Thoracic aorta (tissue), 1 donor: ENCODE data around the gene TAF1C.

- RAMPAGE, long total RNA, result no peak
These were observed 156.0 kb downstream of the CDH13 start for GRCh38 chr16:82782634-82783375.

- RAMPAGE, long total RNA, result no peak
These were observed 369.2 kb downstream of the CDH13 start for GRCh38 chr16:82995886-82996545.

DNA sequence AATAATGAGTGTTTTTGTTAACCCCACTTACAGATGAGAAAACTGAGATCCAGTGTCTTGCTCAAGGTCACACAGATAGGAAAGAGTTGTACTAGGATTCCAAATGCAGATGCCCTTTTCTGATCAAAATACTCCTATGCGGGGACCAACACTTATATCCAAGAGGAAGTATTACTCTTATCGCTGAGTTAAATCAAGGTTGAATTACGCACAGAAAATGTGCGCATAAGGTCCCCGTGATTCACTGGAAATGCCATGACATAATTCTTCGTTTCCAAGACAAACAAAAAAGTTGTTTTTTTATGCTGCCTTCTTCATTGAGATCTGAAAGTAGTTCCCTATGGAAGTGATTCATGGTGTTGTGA lies 463.9 kb upstream of the HSBP1 start:
- RAMPAGE, long total RNA, result no peak

GRCh38 chr16:83637028-83637502 lies 170.7 kb upstream of the HSBP1 start:
- RAMPAGE, long total RNA, result no peak

DNA sequence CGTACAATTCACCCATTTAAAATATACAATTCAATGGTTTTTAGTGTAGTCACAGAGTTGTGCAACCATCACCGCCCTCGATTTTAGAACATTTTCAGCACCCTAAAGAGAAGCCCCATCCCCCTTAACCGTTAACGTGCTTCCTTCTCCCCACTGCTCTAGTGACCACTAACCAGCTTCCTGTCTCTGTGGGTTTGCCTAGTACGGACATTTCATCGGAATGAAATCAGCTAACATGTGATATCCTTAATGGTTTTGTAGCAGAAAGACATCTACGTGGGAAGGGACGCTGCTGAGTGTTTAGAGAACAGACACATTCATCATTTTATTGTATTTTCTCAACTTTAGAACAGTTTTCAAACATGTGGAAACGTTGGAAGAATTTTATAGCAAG lies 80.7 kb upstream of the HSBP1 start:
- RAMPAGE, long total RNA, result no peak

GRCh38 chr16:83903597-83904184 lies 4.8 kb downstream of the MLYCD start:
- RAMPAGE, long total RNA, result no peak

- RAMPAGE, long total RNA, result no peak
These were observed 20.2 kb downstream of the MLYCD start for GRCh38 chr16:83918794-83919753.

GRCh38 chr16:83945570-83946078 lies 7.4 kb upstream of the OSGIN1 start:
- RAMPAGE, long total RNA, result no peak

DNA sequence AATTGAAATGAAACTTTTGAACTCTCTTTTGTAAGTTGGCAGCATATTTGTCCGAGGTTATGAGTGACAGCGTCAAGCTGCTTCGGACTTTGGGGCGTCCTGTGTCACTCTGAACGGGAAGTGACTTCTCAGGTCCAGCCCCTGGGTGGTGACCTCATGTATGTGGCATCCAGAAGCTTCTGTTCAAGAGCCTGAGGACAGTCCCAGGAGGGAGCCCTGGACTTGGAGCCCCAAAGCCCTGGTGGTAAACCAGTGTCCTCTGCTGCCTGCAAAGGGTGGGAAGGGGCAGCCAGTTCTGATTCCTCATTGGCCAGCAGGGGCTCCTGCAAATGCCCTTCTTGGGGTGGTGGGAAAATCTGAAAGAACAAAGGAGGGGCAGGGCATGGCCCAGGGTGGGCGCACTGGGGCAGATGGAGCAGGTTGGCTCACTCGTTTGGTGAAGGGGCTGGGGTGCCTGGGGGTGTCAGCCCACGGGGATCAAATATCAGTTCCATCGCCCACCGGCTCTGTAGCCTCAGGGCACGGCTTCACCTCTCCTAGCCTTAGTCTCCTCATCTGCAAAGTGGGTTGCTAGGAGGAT lies 1.6 kb downstream of the OSGIN1 start:
- RAMPAGE, long total RNA, result no peak

- RAMPAGE, long total RNA, result no peak
These were observed 34.6 kb downstream of the MBTPS1 start for GRCh38 chr16:84082005-84082602.

- RAMPAGE, long total RNA, result no peak
These were observed 12.0 kb downstream of the MBTPS1 start for GRCh38 chr16:84104838-84105037.

- RAMPAGE, long total RNA, result start-site peak on the minus strand at chr16:84186983-84187039, 163 reads
These were observed at the start of gene TAF1C for GRCh38 chr16:84186435-84187427. TSS of gene TAF1C (minus strand) at chr16:84187057.

- RAMPAGE, long total RNA, result no peak
These were observed 3.5 kb downstream of the ADAD2 start for GRCh38 chr16:84194408-84194970.

- RAMPAGE, long total RNA, result no peak
These were observed 1.8 kb downstream of the ATP2C2 start for GRCh38 chr16:84369900-84370790.

DNA sequence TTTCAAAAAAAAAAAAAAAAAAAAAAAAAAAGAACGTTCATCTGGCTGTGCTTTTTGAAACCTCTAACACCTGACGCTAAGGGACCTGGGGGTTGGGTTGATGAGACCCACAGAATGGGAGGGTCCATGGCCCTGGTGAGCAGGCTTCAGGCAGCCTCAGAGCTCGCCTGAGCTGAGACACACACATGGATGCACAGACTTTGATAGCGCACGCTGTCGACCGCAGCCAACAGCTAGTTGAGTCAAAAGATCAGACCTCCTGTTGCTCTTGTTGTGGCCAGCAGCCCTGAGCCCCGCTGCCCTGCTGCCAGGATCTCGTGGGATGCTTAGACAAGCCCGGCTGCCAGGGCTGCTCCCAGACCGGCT lies 19.8 kb upstream of the MEAK7 start:
- RAMPAGE, long total RNA, result no peak

DNA sequence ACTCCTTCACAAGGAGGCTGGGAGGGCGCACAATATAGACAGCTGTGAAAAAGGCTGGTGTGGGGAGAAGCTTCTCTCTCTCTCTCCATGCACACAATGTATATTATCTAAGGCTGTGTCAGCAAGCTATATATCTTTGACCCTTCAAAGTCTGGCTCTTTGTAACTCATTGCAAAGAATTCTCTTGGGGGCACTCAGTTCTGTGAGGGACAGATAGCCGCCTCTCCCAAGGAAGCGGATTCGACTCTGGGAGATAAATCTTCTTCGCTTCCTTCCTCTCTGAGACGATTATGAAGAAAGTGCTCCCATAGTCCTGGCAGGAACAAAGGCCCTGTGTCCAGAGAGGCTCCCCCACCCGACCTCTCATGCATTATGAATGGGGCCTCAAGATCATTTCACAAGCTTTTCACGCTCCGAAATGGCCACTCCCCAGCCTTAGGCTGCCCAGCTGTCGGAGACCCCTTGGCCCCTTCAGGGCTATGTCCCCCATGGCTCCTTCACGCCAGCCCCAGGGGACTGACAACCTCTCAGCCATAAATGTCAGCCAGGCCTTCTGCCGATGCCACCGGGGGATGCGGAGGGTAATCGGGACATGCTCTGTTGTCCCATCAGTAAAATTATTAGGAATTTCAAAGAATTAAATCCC lies 33.3 kb upstream of the MEAK7 start:
- RAMPAGE, long total RNA, result no peak

DNA sequence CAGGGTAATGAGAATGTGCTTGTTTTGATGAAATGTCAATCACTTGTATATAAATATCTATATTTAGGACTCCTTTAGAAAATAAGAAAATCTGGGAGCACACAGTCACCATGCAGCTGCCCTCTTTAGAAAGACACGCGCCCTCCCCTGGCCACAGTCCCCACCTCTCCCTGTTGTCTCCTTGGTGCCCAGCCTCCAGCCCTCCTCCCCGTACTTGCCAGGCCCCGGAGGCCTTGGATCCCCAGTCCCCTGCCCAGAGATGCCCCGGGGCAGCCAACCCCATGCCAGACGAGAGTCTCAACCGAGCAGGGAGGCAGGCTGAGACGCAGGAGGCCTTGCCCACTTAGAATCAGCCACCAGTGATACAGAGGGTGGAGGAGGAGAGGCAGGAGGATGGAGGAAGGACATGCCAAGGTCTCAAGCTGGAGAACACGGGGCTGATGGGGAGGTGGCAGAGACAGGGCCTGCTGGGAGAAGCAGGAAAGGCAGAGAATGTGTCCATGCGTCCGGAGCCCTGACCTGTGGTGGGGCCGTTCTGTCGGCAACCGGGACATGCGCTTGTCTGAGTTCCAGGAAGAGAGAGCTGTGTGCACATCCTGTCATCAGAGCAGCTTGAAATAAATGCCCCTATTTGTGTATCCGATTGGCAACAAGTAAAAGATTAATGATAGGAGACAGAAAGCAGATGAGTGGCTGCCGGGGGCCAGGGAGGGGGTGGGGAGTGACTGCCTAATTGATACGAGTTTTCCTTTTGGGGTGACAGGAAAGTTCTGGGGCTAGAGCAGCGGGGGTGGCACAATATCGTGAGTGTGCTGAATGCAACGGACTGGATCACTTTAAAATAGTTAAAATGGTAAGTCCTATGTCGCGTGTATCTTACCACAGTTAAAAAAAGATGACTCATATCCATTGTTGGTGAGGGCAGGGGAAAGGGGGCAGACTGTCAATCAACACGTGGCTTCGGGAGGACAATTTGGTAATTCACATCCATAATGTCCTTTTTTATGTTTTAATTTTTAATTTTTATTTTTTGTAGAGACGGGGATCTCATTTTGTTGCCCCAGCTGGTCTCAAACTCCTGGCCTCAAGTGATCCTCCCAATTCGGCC lies 44.7 kb upstream of the MEAK7 start:
- RAMPAGE, long total RNA, result no peak

DNA sequence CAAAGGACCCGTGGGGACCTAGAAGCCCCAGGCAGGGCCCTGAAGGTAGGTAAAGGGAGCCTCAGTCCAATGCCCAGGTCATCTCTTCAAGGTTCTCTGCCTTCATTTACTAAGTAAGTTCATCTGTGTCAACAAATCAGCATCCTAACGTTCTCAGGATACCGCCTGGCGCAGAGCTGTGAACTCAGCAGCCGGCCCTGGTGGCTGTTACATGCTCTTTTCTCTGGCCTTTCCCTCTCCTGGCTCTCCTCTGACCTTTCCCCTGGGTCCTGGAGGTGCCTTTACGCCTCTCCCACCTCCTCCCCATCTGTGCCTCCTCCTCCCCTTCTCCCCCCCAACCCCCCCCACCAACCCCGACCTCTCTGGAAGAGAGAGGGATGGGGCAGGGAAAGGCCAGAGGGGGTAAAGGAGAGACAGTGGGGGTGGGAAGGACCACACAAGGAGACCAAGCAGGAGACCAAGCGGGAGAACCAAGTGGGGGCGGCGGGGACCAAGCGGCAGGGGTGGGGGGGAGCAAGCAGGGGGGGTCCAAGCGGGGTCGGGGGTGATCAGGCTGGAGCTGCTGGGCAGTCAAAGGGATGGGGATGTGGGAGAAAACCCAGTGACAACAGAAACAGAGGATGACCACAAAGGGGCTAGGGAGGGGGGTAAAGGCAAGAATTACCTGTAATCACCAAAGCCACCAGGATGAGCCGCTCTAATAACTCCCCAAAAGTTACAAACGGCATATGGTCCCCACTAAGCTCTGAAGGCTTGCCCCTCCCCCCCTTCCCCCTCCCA lies 19.4 kb downstream of the COTL1 start:
- RAMPAGE, long total RNA, result no peak

- RAMPAGE, long total RNA, result no peak
These were observed 11.7 kb downstream of the COTL1 start for GRCh38 chr16:84605980-84606707.

DNA sequence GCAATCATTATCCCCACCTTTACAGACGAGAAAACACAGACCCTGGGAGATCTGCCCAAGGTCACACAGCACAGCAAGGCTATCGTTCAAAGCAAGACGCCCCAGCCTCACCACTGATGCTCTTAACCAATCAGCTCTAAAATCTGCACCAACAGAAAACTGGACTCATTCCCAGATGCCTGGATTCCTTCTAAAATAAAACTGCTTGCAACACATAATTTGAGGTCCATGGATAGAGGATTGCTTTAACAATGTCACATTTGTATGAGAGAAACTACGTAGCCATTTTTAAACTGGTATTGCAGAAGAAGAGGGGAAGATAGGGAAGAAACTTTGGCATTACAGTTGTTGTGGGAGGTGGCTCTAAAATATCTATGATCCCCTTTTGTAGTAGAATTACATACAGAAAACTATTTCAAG lies 6.8 kb downstream of the COTL1 start:
- RAMPAGE, long total RNA, result no peak